Right ventricle myocardium (tissue), 1 donor: ENCODE measurements around a stretch of chr22.

DNA sequence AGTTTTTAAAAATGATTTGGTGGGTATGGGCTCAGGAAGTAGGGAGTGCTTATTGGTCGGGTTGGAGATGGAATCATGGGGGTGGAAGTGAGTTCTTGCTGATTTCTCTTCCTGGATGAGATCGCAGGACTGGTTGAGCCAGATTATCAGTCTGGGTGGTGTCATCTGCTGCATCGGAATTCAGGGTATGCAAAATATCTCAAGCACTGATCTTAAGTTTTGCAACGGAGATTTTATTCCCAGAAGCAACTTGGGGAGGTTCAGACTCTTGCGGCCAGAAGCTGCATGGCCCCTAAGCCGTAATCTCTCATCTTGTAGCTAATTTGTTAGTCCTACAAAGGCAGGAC lies 1.2 kb upstream of the PIWIL3 start:
- PRO-cap, 2 experiments, result no peak in any of the 2 experiments

- PRO-cap, 2 experiments, result peak in 1 of 2 experiments; most common plus-strand start chr22:24894711 (in 1)
Measured at GRCh38 chr22:24894219-24894972, 52.1 kb downstream of the LHFPL7 start.

- PRO-cap, 2 experiments, result no peak in any of the 2 experiments
Measured at GRCh38 chr22:24954208-24954650, 1.7 kb downstream of the KIAA1671 start.

DNA sequence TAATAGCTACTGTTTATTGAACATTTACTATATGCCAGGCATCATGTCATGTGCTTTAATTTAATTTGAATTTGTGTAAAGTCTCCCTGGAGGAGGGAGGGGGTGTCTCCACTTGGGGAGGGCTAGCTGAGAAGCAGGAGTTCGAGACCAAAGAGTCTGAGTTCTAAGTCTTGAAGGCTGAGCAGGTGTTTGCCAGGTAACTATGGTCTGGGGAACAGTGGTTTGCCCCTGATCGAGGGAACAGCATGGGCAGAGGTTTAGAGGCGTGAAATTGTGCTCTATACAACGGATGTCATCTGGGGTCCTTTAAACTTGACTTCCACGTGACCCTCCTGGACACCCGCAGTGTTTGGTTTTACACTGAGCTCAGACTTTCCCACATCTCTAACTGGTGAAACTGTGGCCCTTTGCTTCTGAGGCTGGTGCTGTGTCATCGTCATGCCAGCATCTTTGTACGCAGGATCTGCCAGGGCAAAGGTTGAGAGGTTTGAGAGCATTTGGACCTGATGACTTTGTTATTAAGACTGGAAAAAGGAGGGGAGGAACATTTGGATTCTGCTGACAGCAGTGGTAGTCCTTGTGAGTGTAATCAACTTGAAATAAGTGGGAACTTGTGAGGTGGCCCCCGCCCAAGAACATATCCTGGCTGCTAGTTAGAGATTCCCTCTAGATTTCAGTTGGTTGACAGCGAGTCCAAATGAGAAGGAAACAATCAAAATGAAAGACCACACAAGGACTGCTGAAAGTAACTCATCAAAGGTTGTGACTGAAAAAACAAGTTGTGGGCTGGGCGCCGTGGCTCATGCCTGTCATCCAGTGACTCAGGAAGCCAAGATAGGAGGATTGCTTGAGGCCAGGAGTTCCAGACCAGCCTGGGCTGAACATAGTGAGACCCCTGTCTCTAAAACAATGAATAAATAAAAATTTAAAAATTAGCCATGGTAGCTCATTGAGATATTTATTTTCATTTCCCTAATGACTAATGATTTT lies 102.4 kb downstream of the KIAA1671 start:
- PRO-cap, 2 experiments, result no peak in any of the 2 experiments

DNA sequence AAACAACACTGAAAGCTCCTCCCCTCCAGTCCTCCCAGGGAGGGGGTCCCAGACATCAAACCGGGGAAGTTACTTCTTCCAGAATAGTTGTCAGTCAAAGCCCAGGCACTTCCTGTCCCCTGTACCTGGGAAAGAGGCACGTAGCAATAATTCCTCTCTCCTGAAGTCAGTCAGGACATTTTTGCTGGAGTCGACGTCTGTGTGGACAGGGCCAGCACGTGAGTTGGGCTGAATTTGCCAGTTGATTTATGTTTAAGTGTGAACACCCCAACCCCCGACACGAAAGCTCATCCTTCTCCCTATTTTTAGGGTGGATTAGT lies 87.2 kb upstream of the CRYBB3 start:
- PRO-cap, 2 experiments, result no peak in any of the 2 experiments

DNA sequence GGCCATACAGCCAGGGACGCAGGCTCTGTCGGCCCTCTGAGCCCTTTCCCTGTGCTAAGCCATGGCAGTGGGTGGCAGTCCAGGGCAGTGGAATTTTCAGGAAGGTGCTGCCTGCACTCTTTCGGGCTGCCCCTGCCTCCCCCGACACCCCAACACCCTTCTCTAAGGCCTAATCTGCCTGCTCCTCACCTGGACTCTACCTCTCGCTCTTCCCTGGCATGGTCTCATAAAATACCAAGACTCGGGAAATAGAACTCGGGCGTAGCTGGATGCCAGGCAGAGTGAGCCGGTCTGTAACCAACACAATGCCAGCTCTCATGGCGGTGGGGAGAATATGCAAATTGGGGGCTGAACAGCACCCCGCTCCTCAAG lies 49.3 kb upstream of the CRYBB3 start:
- PRO-cap, 2 experiments, result no peak in any of the 2 experiments

GRCh38 chr22:25154218-25154754 lies 45.4 kb upstream of the CRYBB3 start:
- PRO-cap, 2 experiments, result peak in 2 of 2 experiments; most common plus-strand start chr22:25154568 (in 1)

DNA sequence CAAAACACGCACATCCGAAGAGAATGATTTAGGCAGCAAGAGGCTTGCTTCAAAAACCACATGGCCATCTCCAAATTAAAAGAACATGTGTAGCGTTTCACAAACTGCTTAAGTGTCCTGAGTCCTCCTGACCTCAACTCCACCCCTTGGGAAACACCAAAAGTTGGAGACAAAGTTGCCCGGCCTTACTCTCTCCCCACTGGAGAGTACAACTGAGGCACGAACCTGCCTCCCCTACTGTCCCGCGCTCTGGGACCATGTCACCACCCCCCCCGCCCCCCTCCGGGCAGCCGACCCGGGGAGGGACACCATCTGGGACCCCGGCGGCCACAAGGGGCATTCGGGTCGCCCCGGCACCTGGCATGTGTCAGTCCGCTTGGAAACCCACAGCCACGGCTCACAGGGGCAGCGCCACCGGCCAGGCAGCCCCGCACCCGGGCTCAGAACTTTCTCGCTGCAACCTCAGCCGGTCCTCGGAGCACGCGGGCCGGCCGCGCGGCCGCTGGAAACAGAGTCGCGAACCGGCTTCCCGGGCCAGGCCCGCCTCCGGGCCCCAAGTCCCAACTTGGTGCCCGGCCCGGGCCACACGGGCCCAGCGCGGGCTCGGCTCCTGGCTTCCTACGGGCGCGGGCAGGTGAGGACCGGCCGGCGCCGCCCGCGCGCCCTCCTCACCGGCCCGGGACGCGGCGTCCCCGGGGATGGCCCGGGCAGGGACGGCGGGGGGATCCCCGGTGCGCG lies 160.0 kb upstream of the GRK3 start:
- PRO-cap, 2 experiments, result no peak in any of the 2 experiments

DNA sequence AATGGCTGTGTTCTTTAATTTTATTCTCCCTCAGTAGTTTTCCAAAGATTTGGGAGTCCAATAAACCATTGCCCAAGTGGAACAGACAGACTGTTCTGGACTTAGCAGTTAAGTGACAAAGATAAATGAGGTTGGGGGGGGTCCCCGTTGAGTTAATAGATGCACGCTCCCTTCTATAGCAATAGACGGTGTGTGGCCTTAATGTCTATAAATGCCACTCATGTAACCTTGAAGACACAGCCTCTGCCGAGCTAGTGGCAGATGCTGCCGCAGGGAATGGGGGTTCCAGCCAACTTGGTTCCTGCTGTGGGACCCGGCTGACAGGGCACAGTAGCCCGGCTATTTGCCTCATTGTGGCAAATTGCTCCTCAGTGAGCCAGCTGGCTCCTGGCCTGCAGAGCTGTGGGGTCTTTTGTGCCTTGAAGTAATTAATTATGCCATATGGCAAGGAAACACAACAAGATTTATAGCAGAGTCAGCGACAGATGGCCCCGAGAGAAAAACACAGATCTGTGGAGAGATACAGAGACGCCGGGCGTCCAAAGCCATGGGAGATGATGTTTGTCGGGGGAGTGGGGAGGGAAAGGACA lies 71.2 kb upstream of the GRK3 start:
- PRO-cap, 2 experiments, result no peak in any of the 2 experiments

DNA sequence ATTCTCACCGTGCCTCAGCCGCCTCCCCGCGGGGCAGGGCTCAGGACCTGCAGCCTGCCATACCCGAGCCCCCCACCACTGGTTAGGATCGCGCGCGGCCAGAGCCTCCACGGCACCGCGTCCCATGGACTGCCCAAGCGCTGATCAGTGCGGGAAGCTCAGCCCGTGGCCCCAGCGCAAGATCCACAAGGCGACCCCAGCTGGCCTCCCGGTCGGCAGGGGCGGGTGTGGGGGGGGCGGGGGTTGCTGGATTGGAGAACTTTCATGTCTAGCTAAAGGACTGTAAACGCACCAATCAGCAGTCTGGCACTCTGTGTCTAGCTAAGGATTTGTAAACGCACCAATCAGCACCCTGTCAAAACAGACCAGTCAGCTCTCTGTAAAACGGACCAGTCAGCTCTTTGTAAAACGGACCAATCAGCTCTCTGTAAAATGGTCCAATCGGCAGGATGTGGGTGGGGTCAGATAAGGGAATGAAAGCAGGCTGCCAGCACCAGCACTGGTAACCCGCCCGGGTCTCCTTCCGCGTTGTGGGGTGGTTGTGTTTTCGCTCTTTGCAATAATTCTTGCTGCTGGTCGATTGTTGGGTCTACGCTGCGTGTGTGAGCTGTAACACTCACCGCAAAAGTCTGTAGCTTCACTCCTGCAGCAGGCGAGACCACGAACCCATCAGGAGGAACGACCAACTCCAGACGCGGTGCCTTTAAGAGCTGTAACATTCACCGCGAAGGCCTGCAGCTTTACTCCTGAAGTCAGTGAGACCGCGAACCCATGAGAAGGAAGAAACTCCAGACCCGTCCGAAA lies 11.2 kb downstream of the MYO18B start:
- PRO-cap, 2 experiments, result no peak in any of the 2 experiments

- PRO-cap, 2 experiments, result no peak in any of the 2 experiments
Measured at GRCh38 chr22:26484213-26484880, 670 bp downstream of the SRRD start.

DNA sequence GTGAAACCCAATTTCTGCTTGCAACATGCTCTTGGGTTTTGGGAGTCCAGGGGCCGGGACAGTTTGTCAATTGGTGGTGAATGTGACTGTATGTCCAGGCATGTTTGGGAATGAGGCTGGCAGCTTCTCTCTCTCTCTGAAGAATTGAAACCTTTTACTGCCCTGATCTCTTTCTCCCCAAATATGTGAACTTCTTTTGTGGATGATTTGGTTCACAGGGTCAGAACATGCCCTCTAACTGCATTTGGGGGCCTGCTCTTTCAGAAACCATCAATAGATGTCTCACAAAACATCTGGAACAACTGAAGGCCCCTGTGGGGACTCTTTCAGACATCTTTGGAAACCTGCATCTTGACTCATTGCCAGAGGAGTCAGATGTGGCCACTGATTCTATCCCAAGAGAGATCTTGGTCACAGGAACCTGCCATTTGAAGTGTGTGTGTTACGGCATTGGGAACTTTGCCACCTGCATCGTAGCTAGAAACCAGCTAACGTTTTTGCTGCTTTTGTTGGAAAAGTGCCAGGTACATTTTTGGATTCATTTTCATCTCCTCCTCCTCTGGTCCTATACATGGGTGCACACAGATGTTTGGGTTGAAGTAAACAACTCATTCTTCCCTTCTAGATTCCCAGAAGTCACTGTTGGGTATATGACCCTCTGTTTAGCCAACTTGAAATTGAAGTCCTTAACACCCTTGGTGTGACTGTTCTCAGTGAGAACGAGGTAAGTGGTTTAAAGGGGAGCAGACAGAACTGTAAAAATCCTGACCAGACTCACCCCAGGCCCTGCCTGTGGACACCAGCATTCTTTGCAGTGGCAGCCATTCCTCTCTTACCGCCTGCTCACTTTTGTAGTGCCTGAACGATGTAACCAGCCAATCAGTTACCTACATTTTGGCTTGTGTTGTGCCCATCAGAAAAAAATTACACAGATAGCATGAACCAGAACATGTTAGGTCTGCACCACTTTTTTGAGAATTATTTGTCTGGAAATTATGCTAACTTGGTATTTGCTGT lies 4.4 kb downstream of the SRRD start:
- PRO-cap, 2 experiments, result no peak in any of the 2 experiments

DNA sequence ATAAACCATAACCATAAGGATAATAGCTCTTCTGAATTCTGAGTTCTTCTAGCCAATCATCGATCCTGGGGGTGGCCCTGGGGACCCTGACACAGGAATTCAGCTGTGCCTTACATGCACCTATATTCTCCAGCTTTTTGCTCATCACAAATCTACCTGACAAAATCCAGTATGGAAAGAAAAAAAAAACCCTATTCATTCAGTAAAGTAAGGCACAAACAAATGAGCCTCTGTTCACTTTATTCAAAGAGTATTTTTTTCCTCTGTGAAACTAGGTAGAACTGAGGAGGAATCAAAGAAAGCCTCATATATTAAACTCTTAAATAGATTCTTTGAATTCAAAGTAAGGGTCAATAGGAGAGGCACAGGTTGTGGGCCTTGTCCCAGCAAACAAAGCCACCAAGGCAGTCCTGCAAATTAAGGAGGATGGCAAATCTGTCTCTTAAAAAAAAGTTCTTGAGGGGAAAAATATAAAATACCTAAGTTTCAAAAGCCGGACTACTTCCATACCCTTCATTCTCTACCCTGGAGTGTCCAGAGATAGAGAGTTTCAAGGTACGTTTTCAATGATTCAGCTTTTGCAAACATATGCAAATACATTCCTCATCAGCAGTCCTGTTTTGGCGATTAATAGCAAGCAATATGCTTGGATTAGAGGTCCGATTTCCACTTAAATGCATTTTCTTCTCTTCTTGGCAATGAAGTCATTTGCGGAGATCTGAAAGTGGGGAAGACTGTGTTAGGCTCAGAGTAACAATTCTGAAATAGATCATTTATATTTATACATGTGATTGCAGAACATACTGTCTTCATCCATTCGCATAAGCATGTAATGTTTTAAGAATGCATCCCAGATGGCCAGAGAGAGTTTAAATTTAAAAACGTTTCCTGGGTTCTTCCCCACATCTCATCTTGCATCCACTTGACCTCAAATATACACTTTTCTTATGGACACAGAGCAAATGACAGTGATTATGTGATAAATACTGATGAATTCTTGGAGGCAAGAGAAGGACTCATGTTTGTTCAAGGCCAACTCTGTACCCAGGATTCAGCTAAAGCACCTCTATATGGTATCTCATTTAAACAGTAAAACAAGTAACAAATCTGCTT lies 13.6 kb upstream of the TFIP11 start:
- PRO-cap, 2 experiments, result no peak in any of the 2 experiments

GRCh38 chr22:26529334-26530328 lies 17.4 kb upstream of the TFIP11 start:
- PRO-cap, 2 experiments, result no peak in any of the 2 experiments

DNA sequence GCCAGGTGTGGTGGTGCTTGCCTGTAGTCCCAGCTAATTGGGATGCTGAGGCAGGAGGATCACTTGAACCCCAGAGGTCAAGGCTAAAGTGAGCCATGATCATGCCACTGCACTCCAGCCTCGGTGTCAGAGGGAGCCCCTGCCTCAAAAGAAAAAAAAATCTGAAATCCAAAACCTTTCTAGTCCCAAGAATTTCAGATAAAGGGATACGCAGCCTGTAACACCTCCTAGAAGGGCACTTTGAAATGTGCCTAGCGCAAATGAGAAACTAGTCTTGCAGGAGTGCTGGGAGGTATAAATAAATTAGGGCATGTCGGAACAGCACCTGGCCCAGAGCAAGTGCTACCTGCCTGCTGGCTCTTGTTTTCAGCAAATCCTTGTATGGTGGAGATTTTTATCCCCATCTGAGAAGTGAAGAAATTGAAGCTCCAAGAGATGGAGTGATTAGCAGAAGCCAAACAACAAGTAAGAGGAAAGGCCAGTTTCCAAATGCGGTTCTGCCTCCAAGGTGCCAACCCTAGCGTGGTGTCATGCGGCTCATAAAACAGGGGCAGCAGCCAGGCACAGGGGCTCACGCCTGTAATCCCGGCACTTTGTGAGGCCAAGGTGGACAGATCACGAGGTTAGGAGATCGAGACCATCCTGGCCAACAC lies 36.7 kb upstream of the TFIP11 start:
- PRO-cap, 2 experiments, result no peak in any of the 2 experiments

DNA sequence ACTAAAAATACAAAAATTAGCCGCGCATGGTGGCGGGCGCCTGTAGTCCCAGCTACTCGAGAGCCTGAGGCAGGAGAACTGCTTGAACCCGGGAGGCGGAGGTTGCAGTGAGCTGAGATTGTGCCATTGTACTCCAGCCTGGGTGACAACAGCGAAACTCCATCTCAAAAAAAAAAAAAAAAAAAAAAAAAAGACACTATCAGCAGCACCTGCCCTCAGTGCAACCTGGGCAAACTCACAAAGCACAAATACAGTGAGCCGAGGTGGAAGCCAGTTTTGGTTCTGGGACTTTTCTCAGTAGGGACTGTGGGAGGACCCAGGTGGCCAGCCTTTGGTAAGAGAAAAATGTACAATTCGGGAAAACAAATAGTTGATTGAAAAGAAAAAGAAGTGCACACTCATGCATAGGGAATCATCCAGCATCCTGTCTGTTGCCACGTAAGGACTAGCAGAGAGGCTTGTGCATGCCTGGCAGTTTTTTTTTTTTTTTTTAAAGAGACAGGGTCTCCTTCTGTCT lies 37.0 kb downstream of the TPST2 start:
- PRO-cap, 2 experiments, result no peak in any of the 2 experiments

- PRO-cap, 2 experiments, result no peak in any of the 2 experiments
Measured at GRCh38 chr22:26671444-26672105, 49.8 kb downstream of the CRYBA4 start.

GRCh38 chr22:26710923-26711839 lies 89.4 kb downstream of the CRYBA4 start:
- PRO-cap, 2 experiments, result no peak in any of the 2 experiments

DNA sequence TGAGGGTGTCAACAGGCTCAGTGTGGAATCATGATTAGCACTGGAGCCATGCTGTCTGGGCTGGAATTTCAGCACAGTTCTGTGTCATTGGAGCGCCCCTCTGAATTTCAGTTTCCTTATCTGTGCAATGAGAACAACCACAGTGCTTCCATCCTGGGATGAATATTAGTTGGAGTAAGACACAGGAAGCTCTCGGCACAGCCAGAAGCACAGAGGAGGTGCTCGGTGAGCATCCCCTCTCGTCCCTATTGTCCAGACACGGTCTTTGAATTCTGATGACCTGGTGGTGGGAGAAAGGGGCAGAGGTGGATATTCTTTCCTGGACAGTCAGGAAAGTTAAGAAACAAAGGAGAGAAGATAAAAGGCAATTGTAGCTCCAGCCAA lies 92.4 kb downstream of the CRYBA4 start:
- PRO-cap, 2 experiments, result no peak in any of the 2 experiments

GRCh38 chr22:26726875-26728057 lies 105.5 kb downstream of the CRYBA4 start:
- PRO-cap, 2 experiments, result no peak in any of the 2 experiments